Vein endothelial cell (primary cell): Measurements from ENCODE around the gene C7orf57.

GRCh38 chr7:47600633-47601184, 18.8 kb upstream of the TNS3 start:
- CAGE, long polyA plus RNA = no peak

- CAGE, long polyA plus RNA = no peak
Measured at GRCh38 chr7:47623052-47623811, 41.3 kb upstream of the TNS3 start.

GRCh38 chr7:48035218-48036001, at the start of gene C7orf57:
Gene C7orf57 (plus strand): TSS chr7:48035543.
- CAGE, long polyA plus RNA = no peak

DNA sequence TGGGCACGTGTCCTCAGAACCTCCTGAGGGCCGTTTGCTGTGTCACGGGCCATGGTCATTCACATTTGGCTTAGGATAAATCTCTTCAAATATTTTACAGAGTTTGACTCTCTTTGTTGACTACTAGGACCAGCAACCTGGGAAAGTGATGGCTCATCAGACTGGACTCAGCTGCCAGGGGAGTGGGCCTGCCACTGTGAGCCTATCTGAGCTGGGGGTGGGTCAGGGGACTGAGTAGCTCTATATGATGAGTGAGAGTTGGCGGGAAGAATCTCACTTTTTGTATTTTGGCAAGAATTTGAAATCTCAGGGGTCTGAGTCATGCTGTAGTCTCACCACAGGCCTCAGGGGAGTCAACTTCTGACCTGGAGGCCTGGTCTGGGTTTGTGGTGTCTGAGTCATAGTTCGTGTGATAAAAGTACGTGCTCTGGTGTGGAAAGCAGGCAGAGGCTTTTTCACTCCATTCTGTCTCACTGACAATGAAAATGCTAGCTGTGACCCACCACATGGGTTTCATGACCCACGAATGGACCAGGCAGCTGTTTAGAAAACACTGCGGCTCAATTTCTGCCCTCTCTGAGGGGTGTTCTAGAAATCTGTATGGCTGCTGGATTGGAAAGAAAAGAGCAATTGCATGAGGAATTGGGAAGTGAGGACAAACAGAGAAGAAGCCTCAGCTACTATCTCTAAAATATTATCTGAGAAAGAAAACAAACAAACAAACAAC, 4.1 kb upstream of the UPP1 start:
- CAGE, long polyA plus RNA = no peak

GRCh38 chr7:48101497-48102754, 12.9 kb downstream of the UPP1 start:
- CAGE, long polyA plus RNA = no peak

GRCh38 chr7:50149300-50149680, 53.6 kb downstream of the SPATA48 start:
- CAGE, long polyA plus RNA = no peak

DNA sequence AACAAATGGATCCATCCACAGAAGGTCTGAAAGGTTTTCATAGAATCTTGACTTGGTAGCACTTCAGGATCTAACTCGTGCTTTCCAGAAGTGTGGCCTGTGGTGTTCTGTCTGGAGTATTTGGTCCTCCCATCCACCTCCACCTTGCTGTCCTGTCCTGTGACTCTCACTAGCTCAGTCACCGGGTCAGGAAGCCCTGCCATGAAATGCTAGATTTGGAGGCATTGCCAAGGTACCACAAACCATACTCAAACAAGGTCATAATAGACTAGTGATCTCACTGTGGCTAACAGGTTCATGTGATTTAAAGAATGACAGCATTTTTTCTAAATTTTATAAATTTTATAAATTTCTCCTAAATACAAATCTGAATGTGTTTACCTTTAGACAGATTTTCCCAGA, 59.2 kb downstream of the IKZF1 start:
- CAGE, long polyA plus RNA = no peak

DNA sequence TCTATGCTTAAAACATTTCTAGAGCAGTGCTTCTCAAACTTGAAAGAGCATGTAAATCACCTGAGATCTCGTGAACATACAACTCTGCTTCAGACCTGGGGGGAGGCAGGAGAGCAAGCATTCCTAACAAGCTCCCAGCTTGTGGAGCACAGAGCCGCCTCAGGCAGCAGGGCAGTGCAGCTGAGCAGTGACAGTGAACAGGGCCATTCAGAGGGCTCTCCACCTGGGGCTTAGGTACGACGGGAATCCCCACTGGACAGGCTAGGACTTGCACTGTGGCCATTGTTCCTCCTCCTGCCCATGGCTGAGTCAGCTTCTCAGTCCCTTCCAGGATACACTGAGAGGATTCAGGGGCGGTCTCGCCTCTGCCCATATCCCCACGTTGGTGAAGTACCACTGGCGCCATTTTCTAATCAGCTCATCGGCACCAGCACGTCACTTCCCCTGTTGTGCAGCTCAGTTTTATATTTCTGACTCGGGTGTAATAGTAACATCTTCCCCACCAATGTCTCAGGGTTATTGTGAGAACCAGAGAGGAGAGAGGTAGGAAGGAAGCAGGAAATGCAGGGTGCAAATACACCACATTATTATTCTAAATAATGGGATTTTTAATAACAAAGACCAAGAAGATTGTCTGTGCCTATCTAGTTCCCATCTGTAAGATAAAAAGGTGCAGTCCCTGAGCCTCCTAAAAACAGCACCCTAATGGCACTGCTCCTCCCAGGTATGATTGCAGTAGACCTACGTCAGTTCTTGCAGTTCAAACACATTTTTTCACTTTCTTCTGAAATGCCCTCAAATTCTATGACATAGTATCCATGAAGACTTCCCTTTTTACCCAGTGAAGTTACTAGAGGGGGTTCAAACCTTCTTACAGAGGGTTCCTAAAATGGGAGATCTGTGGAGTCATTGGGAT, 70.9 kb downstream of the FIGNL1 start:
- CAGE, long polyA plus RNA = no peak

- CAGE, long polyA plus RNA = no peak
Measured at GRCh38 chr7:50411290-50412044, 38.7 kb downstream of the FIGNL1 start.

- CAGE, long polyA plus RNA = no peak
Measured at GRCh38 chr7:50450661-50451137, 549 bp upstream of the FIGNL1 start.

GRCh38 chr7:50616143-50616670, 51.0 kb upstream of the DDC start:
- CAGE, long polyA plus RNA = no peak

DNA sequence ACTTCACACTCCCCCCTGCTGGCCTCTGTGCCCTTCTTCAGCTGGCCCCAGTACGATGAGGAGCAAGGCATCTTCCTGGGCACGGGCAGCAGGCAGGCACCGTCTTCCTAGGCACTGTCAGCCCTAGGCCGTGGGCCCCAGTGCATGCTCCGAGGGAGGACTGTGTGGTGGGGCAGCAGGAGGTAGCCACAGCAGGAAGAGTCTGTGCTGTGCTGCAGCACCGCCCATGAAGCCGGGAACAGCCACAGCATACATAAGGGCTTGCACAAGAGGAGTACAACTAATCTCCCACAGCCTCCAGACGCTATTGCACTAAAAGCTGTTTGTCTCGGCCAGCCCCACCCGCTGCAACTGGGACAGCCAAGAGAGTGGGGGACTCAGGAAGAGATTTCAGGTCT, 87.9 kb upstream of the DDC start:
- CAGE, long polyA plus RNA = no peak

- CAGE, long polyA plus RNA = no peak
Measured at GRCh38 chr7:50664693-50665030, 99.5 kb upstream of the DDC start.

- CAGE, long polyA plus RNA = no peak
Measured at GRCh38 chr7:50710777-50711265, 71.9 kb downstream of the GRB10 start.

GRCh38 chr7:50712568-50712898, 70.2 kb downstream of the GRB10 start:
- CAGE, long polyA plus RNA = no peak

DNA sequence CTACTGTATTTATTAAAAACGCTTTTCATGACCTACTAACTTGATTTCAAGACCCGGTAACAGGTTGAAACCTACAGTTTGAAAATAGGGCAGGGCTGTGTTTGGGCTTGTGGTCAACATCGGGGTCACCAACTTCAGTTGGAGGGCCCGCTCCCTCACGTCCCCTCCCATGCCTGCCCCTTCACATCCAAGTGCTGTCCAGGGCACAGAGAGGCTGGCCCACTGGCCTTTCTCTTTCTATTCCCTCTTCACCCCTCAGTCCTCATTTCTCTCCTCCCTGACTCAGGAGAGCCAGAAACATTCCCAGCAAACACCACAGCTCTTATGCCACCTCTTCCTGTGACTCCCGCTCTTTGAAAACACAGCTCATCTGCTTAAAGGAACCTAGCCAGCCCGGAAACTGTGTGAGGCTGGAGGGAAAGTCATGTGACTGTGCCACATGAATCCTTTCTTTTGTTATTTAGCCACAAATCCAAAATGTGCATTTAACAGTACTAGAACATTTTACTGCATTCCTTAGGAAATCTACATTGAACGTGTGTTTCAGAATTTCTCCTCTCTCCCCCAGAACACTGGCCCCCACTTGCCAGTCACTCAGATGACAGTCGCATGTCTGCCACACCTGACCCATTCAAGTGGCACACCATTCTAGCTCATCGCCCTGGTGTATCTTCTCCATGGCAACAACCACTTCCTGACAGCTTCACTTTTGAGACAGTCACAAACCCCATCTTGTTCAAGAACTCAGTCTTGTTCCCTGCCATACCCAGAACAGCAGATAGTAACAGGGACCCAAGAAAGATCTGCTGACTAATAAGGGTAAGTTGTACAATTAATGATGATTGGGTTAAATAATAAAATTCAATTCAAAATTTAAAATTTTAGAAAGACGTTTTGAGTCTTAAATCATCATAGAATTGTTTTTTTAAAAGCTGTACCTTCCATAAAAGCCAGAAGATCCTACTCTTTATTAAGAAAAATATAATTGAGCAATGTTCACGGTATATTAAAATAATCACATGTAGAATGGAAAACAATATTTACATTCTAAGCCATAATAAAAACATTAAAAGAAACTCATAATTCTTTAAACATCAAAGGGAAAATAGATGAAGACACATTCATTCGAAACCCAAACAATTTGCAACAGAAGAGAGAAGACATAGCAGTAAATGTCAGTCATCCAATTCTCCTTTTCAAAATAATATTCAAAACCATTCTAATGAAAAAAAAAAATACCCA, 42.7 kb downstream of the GRB10 start:
- CAGE, long polyA plus RNA = no peak

GRCh38 chr7:50771146-50771888, 11.4 kb downstream of the GRB10 start:
- CAGE, long polyA plus RNA = no peak

- CAGE, long polyA plus RNA = no peak
Measured at GRCh38 chr7:50791646-50792395, 9.1 kb upstream of the GRB10 start.

DNA sequence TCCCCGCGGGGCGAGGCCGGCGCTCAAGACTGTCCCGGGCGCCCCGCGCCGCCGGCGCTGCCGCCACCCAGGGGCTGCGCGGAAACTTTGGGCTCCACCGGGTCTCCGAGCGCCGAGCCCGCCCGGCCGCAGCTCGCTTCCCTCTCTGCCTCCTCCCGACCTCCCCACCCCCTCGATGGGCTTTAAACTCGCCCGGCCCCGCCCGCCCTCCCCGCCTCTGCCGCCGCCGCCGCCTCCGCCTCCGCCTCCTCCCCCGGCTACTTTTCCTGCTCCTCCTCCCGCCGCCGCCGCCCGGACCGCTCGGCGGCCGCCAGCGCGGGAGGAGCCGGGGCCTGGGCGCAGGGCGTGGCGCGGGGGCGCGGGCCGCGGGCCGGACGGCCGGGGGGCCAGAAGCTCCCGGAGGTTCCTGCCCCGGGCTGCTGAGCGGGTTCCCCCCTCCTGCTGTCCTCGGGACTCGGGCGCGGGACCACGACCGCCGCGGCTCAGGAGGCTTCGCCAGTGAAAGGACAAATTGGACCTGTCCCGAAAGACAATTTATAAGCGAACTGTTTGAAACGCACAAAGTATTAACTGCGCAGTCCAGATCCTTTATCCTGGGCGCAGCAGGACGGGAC, 10.7 kb upstream of the GRB10 start:
- CAGE, long polyA plus RNA = no peak

- CAGE, long polyA plus RNA = no peak
Measured at GRCh38 chr7:50962955-50963376, 180.3 kb upstream of the GRB10 start.